Spleen (tissue), 7 donors: ENCODE results near the gene FHIT.

- PRO-cap, 4 experiments: peak in 1 of 4 experiments; most common plus-strand start chr3:58082307 (in 1)
- RAMPAGE, long total RNA, 4 experiments: no peak in any of the 4 experiments
Measured at GRCh38 chr3:58081979-58082547, 73.8 kb downstream of the FLNB start.

DNA sequence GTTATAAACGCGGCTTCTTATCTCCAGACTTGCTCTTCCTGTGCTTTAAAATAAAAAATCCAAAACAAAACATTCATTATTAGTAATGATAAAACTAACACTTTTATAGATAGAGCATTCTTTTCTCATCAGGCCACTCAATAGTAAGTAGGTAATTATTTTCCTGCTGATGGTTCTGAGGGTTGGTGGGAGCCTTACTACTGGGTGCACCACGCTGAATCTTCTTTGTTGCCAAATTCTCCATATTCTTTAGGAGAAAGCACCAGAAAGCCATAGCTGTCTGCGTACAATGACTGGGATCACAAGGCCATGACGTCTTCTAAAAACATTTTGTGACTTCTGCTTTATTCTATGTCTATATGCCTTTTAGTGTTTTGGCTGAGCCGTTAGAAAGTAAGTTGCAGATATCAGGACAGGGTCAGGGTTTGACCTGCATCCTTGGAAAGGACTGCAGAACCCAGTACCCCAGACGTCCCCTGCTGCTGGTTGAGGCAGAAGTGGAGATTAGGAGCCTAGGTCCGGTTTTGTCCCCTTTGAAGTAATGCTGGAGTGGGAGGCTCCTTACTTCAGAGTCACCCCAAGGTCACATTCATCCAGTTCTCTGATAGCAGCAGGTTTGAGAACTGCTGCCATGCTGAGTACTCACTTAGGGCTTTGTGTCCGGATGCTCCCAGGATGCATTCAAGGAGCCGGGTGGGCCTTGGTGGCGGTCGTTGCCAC lies 95.6 kb downstream of the DNASE1L3 start:
- PRO-cap, 4 experiments: peak in 1 of 4 experiments; most common plus-strand start position 471 of the sequence (in 1)
- RAMPAGE, long total RNA, 4 experiments: no peak in any of the 4 experiments

DNA sequence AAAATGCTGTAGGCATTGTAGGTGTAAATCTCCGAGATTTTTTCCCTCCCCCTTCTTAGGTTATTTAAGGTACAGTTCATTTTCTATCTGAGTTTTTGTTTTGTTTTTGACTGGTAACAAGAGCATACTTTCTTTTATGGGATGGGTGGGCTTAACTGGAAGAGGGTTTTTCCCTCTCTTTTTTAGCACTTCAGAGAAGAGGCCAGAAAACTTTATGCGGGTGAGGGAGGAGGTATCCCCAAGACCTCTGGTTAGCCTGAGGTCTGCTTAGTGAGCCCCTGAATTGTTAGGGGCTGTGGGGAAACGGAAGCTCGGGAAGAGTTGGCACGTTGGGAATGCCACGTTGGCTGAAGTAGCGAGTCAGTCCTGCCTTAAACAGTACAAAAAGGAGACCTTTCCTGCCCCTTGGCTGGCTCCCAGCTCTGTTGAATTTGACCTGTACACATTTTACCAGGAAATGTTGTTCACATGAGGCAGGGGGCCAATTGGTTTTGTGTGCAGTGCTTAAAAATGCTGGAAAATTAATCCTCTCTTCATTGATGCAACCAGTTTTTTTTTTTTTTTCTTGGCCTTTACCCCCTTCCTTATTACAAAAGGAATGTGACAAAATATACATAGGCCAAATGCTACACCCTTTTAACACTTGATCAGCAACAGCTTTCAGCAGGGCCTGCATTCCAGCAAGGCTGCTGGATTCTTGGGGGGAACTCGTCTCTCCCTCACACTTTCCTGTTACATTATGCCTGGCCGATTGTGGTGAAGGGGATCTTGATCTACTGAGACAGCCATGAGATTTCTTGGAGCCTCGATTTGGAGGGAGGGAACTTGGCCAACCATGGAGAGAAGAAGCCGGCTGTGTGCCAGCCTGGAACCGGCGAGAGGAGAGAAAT lies 93.3 kb downstream of the DNASE1L3 start:
- PRO-cap, 4 experiments: no peak in any of the 4 experiments
- RAMPAGE, long total RNA, 4 experiments: no peak in any of the 4 experiments

GRCh38 chr3:58246604-58247063 lies 9.0 kb downstream of the ABHD6 start:
- PRO-cap, 4 experiments: no peak in any of the 4 experiments
- RAMPAGE, long total RNA, 4 experiments: no peak in any of the 4 experiments

GRCh38 chr3:58249509-58250731 lies 12.3 kb downstream of the ABHD6 start:
- PRO-cap, 4 experiments: no peak in any of the 4 experiments
- RAMPAGE, long total RNA, 4 experiments: no peak in any of the 4 experiments

DNA sequence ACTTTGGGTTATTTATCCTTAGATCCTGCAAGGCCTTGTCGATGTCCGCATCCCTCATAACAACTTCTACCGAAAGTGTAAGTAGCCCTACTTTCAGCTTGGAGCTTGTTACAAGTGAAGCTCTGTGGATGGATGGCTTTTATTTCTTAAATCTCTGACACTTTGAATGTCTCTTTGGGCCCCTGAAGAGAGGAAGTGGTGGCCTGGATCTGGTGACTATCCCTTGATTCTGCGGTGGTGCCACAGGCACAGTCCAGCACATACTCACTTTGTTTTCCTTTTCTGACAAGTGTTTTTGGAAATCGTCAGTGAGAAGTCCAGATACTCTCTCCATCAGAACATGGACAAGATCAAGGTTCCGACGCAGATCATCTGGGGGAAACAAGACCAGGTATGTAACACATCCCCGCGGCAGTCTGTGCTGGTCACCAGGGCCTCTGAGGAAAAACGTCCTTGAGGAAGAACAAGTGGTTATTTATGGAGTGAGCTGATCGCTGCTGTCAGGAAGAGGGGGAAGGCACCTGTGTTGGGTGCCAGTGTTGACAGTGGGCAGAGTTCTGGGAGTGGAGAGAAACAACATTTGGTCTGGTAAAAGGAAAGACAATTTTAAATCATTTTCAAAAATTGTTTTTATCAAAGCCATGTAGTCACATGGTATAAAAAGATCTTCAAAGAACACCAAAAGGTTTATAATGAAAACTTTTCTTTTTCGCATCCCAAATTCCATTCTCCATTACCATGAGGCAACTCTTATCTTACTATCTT lies 20.8 kb upstream of the RPP14 start:
- PRO-cap, 4 experiments: no peak in any of the 4 experiments
- RAMPAGE, long total RNA, 4 experiments: no peak in any of the 4 experiments

DNA sequence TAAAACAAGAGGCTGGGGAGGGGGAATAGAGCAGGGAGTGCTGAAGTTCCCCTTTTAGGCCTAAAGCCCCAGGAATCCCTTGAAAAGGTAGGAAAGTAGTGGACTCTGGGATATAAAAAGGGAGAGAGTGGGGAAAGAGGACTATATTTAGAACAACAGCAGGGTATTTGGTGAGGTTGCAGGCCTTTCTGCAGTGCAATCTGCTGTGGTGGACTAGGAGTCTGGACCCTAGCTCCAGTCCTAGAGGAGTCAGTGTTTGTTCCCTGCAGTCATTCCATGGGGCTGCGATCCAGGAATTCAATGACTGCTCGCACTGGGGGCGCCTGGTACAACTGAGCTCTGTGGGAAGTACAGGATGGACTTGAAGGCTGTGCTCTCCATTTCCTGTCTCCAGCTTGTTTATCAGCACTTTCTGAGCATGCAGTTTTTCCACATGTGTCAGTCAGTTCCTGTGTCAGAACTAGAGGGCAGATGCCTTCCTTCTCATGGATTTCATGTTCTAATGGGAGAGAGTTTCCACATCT lies 46.8 kb downstream of the PDHB start:
- PRO-cap, 4 experiments: peak in 4 of 4 experiments; most common minus-strand start position 334 of the sequence (in 4)
- RAMPAGE, long total RNA, 4 experiments: no peak in any of the 4 experiments

GRCh38 chr3:58522309-58522746 lies 14.7 kb downstream of the ACOX2 start:
- PRO-cap, 4 experiments: no peak in any of the 4 experiments
- RAMPAGE, long total RNA, 4 experiments: no peak in any of the 4 experiments

GRCh38 chr3:58528683-58529085 lies 8.3 kb downstream of the ACOX2 start:
- PRO-cap, 4 experiments: no peak in any of the 4 experiments
- RAMPAGE, long total RNA, 4 experiments: no peak in any of the 4 experiments

GRCh38 chr3:58586777-58587294 lies 9.6 kb upstream of the FAM107A start:
- PRO-cap, 4 experiments: no peak in any of the 4 experiments
- RAMPAGE, long total RNA, 4 experiments: no peak in any of the 4 experiments

DNA sequence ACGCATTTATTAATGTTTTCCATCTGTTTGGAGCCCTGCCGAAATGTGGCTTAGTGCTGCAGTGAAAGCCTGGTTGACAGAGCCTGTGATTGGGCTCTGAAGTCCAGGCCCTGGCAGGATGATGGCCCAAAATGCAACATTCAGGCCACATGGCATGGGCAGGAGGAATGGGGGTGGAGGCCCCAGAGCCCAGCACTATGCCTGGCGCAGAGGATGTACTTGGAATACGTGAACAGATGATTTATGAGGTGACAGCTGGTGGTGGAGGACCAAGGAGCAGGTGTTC lies 37.4 kb downstream of the FAM3D start:
- PRO-cap, 4 experiments: peak in 1 of 4 experiments; most common plus-strand start position 53 of the sequence (in 1)
- RAMPAGE, long total RNA, 4 experiments: no peak in any of the 4 experiments

- PRO-cap, 4 experiments: no peak in any of the 4 experiments
- RAMPAGE, long total RNA, 4 experiments: no peak in any of the 4 experiments
Measured at GRCh38 chr3:58657904-58658441, 8.6 kb downstream of the FAM3D start.

DNA sequence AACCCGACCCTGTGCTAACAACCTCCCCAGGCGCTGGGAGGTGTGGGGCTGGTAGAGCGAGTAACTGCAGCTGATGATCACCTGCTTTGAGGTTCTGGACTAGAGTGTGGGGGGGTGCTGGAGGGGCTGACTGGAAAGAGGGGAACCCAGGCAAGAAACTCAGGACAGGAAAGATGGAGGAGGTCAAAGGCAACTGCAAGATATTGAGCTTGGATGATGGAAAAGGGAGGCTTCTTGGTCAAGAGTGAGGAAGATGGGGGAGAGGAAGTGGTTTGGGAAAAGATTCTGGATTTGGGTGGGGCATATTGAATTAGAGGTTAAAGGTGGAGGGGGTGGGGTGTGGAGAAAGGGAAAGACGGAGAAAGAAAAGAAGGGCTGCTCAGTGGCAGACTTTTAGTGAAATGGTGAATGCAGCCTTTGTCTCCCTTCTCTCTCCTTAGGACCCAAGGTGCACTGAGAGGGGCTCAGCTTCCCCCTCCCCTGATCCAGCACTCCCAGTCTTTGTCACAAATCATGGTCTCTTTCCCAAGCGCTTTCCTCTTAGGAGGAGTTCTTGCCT lies 618 bp upstream of the FAM3D start:
- PRO-cap, 4 experiments: no peak in any of the 4 experiments
- RAMPAGE, long total RNA, 4 experiments: no peak in any of the 4 experiments

- PRO-cap, 4 experiments: no peak in any of the 4 experiments
- RAMPAGE, long total RNA, 4 experiments: no peak in any of the 4 experiments
Measured at GRCh38 chr3:59189539-59190156, 139.8 kb upstream of the CFAP20DC start.

DNA sequence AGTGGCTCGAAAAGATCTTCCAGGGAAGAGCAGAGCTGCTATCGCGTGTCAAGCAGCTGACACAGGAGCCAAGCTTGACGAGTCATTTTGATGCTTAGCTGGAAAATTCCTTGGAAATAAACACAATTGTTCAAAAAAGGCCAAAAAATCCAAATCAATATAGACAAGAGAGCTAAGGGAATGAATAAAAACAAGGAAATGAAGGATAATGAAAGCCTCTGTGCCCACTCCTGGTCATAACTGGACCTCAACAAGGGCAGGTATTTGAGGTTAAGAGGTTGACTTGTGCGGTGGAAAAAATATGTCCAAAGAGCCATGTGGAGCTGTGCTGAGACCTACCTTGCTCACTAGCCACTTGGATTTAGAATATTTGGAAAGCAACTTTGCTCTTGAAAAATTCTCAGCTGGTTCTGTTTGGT lies 318.6 kb upstream of the CFAP20DC start:
- PRO-cap, 4 experiments: no peak in any of the 4 experiments
- RAMPAGE, long total RNA, 4 experiments: no peak in any of the 4 experiments

- PRO-cap, 4 experiments: no peak in any of the 4 experiments
- RAMPAGE, long total RNA, 4 experiments: no peak in any of the 4 experiments
Measured at GRCh38 chr3:59452422-59452811, 402.6 kb upstream of the CFAP20DC start.

DNA sequence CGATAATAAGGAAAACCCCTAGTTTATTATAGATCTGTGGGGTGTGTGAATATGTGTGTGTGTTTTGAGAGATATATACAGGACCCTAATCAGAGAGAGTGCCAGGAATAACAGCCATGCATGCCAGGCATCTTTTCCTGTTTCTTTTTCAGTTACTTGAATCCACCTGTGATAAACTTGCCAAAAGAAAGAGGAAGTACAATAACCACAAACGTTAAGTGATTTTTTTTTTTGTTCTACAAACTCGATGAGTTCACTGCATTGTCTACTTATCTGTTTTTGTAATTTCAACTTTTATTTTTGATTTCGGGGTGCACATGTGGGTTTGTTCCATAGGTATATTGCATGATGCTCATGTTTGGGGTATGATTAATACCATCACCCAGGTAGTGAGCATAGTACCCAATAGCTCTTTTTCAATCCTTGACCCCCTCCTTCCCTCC lies 1031.9 kb upstream of the CFAP20DC start:
- PRO-cap, 4 experiments: peak in 1 of 4 experiments; most common plus-strand start position 297 of the sequence (in 1); most common minus-strand start position 147 of the sequence (in 1)
- RAMPAGE, long total RNA, 4 experiments: no peak in any of the 4 experiments

DNA sequence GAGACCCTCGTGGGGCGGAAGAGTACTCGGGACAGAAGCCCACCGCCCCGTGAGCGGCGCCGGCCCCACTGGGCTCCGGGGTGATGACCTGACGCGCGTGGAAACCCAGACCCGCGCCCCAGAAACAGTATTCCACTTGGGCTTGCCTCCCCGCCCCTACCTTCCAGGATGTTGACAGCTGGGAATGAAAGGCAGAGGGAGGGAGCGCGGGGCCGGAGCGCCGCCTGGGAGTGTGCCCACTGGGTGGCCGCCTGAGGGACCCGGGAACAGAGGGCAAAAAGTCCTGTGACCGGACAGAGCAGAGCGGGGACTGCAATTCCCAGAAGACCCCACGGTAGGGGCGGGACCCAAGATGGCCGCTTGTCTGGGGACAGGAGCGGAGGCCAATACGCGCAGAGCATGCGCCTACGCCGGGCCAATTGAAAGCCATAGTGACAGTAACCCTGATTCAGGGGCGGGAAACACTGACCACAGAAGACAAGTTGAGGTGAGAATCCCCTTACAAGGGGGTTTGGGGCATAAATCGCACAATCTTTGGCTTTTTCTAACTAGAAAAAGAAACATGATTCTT lies at the start of gene FHIT:
TSS of gene FHIT (minus strand) at position 312 of the 571 bp plus-strand sequence.
- PRO-cap, 4 experiments: peak in 4 of 4 experiments; most common plus-strand start position 446 of the sequence (in 2); most common minus-strand start position 312 of the sequence (in 4)
- RAMPAGE, long total RNA, 4 experiments: start-site peak on the minus strand in 4 of 4 experiments, centred at positions 254 to 268 of the sequence, 45 to 109 reads per replicate

- PRO-cap, 4 experiments: no peak in any of the 4 experiments
- RAMPAGE, long total RNA, 4 experiments: no peak in any of the 4 experiments
Measured at GRCh38 chr3:61585943-61586694, 24.7 kb downstream of the PTPRG start.

- PRO-cap, 4 experiments: peak in 2 of 4 experiments; most common plus-strand start chr3:61637608 (in 1); most common minus-strand start chr3:61637443 (in 1)
- RAMPAGE, long total RNA, 4 experiments: no peak in any of the 4 experiments
Measured at GRCh38 chr3:61637147-61637980, 76.0 kb downstream of the PTPRG start.